GM23248 (cell line): ENCODE data around the gene ANKRD9.

DNA sequence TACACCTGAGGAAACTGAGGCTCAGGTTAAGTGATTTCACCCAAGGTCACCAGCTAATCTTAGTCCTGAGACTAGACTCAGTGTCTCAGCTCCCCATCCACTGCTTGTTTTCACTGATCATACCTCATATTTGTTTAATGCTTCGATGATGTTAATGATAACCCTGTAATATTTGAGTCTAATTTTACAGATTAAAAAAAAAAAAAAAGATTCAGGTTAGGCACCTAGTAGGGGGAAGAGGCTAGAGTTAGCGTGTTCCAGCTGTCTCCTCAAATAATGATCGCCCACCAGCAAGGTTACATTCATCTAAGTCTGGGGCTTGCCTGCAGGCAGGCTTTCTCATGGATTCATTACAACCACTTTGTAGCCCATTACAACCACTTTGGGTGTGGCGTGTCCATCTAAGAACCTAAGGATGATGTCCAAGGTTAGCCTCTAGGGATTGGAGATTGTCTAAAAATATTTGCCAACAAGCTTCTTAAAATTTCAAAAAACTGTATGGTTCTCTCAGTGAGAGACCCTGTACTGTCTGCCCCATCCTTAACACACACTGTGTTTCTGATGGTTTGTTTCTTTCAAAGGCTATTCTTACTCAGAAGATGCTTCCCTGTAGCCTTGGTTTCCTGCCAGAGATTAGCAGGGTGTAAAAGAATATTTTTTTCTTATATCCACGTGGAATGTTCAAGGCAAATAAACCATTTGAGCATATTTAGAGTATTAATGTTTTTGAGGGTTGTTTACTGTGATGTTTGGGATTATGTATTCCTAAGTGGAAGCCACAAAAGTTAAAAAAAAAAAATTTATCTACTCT lies 1.5 kb downstream of the DYNC1H1 start:
- RAMPAGE, long total RNA = no peak

DNA sequence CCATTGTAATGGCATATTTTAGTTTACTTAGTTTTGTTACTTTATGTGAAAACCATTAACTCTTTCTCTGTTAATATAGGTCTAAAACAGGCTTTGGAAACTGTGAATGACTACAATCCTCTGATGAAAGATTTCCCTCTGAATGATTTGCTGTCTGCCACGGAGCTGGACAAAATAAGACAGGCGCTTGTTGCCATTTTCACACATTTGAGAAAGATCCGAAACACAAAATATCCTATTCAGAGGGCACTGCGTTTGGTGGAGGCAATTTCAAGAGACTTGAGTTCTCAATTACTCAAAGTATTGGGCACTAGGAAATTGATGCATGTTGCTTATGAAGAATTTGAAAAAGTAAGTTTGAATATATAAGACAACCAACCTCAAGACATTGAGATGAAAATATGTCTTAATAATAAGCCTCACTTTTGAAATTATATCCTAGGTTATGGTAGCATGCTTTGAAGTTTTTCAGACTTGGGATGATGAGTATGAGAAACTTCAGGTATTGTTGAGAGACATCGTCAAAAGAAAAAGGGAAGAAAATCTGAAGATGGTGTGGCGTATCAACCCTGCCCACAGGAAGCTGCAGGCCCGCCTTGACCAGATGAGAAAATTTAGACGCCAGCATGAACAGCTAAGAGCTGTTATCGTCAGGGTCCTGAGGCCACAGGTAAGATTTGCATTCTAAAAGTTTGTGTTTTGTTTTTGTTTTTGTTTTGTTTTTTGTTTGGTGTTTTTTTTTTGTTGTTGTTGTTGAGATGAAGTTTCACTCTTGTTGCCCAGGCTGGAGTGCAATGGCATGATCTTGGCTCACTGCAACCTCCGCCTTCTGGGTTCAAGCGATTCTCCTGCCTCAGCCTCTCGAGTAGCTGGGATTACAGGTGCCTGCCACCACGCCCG lies 18.8 kb downstream of the DYNC1H1 start:
- RAMPAGE, long total RNA = no peak

DNA sequence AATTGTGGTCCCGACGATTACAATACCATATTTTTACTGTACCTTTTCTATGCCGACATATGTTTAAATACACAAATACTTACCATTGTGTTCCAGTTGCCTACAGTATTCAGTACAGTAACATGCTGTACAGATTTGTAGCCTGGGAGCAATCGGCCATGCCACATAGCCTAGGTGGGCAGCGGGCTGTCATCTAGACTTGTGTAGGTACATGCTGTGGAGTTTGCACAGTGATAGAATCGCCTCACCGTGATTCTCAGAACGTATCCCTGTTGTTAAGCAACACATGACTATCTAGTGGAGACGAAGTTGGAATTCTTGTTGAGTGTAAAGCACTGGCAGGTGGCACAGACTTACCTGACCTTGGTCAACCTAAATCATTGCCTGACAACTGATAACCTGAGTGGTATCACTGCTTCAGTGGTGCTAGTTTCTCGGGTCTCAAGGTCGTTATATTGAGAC lies 25.5 kb downstream of the DYNC1H1 start:
- RAMPAGE, long total RNA = no peak

- RAMPAGE, long total RNA = no peak
Measured at GRCh38 chr14:102078594-102079791, 7.9 kb downstream of the HSP90AA1 start.

DNA sequence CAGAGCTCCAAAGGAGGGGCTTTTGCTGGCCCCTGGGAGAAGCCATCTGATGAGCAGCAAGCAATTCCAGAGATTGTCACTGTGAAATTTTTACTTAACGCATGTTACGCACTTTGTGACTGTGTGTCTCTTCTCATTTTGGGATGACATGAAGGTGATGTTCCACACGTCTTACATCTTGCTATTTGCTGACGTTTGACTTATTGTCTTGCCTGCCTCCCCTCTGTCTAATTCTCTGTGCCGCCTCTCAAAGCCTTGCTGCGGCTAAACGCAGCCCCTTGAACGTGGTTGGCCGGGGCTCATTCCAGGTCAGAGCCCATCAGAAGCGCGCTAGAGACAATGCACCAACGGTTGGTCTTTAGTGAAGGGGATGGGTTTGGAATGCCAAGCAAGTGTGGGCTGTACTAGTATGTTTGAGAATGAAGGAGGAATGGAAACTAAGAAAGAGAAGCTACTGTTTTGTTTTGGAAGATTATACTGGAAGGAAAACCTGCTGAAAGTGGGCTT lies 44.9 kb downstream of the WDR20 start:
- RAMPAGE, long total RNA = no peak

- RAMPAGE, long total RNA = no peak
Measured at GRCh38 chr14:102264819-102265424, 40.0 kb downstream of the MOK start.

GRCh38 chr14:102300100-102300495 lies 4.9 kb downstream of the MOK start:
- RAMPAGE, long total RNA = no peak

DNA sequence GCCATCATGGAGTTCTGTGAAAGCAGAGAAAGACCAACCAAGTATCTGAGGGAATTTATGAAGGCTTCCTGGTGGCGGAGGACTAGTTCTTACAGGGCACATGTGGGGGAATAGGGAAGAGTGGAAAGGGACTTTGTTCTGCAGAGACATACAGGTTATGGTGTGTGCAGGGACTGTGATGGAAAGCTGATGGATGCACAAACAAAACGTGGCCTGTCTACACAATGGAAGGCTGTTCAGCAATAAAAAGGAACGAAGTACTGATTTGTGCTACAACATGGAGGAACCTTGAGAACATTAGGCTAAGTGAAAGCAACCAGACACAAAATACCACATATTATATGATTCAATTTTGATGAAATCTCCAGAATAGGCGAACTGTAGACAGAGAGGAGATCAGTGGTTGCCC lies 2.6 kb downstream of the TECPR2 start:
- RAMPAGE, long total RNA = no peak

DNA sequence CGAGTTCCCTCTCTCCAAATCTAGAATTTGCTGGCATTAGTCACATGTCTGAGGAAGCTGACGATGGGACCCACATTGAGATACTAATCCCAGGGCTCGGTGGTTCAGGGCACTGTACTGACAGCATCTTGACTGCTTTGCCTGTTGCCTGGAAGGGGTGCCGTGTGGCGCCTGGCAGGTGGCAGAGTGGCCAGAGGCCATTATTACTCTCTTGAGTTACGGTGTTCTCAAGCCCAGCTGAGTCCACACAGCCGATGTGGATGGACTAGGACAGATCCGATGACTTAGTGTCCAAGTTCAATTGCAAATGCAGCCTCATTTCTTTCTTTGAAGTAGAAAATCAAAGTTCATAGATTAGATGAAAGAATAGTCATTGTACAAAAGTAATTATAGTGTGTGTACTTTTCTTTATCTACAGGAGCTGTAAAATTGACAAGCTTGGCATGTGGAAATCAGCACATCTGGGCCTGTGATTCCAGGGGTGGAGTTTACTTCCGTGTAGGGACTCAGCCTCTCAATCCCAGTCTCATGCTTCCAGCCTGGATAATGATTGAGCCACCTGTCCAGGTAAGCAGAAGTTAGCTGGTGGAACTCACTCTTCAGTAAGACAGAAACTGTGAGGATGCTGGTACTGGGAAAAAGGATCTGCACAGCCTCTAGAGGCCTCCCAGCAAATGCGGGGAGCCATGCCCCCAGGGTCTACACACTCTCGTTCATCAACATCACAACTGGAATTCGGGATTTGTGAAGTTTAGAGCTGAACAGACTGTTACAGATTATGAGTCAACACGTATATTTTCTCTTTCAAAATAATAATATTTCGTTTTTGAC lies 44.6 kb downstream of the ANKRD9 start:
- RAMPAGE, long total RNA = no peak

DNA sequence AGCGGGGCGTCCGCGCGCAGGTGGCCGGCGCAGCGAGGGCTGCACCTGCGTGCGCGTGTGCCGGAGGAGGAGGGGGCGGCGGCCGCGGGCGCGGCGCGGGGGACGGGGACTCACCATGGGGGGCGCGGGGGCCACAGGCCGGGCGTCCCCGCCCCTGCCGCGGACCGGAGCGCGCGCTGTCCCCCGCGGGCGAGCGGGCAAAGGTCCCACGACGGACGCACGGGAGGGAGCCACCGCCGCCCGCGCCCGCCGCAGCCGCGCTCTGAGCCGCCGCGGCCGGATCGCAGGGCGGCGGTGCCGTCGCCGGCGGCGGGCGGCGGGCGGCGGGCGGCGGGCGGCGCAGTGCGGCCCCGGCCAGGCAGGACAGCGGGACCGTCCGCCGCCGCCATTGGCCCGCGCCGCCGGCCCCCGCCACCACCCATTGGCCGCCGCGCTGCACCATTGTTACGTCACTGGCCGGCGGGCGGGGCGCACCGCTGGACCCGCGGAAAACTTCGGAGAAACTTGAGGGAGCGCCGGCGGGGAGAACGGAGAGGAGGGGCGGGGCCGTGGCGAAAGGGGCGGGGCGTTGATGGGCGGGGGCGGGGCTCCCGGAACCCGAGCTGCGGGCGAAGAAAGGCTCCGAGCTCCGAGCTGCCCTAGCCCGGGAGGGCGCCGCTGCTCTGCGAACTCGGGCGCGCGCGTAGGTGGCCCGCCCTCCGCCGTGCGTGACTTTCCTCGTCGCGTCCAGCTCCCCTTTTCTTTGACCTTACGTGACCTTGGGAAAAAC lies at the start of gene ANKRD9:
ANKRD9 (minus strand) TSS at position 362 of the 769 bp plus-strand sequence.
- RAMPAGE, long total RNA = no peak

- RAMPAGE, long total RNA = no peak
Measured at GRCh38 chr14:102510754-102511165, 1.2 kb upstream of the ANKRD9 start.

- RAMPAGE, long total RNA = no peak
Measured at GRCh38 chr14:102539835-102540994, 30.6 kb upstream of the ANKRD9 start.

GRCh38 chr14:102544054-102544294 lies 34.4 kb upstream of the ANKRD9 start:
- RAMPAGE, long total RNA = no peak

- RAMPAGE, long total RNA = no peak
Measured at GRCh38 chr14:102554591-102555526, 37.6 kb upstream of the RCOR1 start.

GRCh38 chr14:102585216-102585960 lies 7.1 kb upstream of the RCOR1 start:
- RAMPAGE, long total RNA = no peak

GRCh38 chr14:102683228-102683511 lies 90.7 kb downstream of the RCOR1 start:
- RAMPAGE, long total RNA = no peak

GRCh38 chr14:102714150-102714750 lies 63.0 kb upstream of the TRAF3 start:
- RAMPAGE, long total RNA = no peak

DNA sequence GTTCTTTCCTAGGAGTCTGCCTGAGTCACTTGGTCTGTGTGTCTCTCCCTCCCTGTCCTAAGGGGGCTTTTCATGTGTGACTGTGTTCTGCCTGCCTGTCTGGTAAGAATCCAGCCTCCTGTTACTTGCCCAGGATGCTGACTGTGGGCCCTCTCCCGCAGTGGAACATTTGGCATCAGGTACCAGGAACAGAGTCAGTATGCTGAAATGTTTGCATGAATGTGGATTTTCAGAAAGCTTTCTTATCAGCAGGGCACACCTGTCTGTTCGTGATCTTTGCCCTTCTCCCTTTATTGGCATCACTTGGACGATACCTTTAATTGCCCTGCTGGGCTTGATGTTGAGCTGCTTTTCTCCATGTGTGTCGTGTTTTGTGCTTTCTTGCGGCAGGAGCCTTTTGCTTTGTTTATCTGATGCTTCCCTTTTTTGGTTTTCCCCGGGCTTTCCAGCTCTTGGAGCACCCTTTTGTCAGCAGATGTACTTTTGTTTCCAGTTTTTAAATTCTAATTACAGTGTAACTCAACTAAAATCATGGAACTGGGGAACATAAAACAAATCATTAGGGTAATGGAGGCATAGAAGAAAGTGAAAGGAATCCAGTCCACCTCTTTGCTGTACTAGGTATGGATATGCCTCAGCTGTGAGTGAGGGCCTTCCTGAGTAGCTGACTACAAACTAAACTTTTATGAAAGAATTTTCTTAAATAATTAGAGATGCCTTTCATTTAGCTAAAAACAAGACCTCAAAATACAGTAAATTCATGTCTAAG lies 72.5 kb downstream of the TRAF3 start:
- RAMPAGE, long total RNA = no peak

- RAMPAGE, long total RNA = no peak
Measured at GRCh38 chr14:102913261-102913874, 9.1 kb upstream of the AMN start.

DNA sequence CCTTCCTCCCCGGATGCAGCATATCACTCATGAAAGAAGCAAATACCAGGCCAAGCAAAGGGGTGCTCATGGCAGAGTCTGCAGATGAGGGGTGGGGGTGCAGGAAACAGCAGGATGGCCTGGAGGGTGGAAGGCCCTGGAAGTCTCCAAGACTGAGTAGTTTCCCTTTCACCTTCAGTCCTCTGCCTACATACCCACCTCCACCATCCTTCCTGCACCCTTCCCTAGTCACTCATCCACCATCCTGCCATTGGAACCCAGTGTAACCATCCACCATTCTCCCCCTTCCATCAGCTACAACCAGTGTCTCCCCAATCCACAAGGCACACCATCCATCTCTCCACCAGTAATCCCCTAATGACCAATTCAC lies 4.4 kb upstream of the AMN start:
- RAMPAGE, long total RNA = no peak